PFSK-1 (cell line): ENCODE measurements around a stretch of chr13.

- RRBS: no CpG with 5 or more reads among the region's 4 CpGs
These were observed 52.0 kb upstream of the LPAR6 start for GRCh38 chr13:48464824-48465496.

- RRBS: no CpG with 5 or more reads among the region's 17 CpGs
These were observed 40.1 kb downstream of the RCBTB2 start for GRCh38 chr13:48492457-48493416.

- RRBS: no CpG with 5 or more reads among the region's 13 CpGs
These were observed 28.5 kb downstream of the RCBTB2 start for GRCh38 chr13:48504214-48505017.

DNA sequence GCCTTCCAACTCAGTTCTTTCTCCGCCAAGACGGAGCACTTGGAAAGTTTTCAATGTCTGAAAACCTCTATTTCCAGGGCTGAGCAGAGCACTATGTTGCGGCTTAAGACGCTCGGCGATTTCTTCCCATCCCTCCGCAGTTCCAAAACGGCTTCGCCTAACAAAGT is 820 bp downstream of the RCBTB2 start:
- RRBS: no CpG with 5 or more reads among the region's 9 CpGs

GRCh38 chr13:48567710-48568422 is 35.0 kb upstream of the RCBTB2 start:
- RRBS: no CpG with 5 or more reads among the region's 7 CpGs

DNA sequence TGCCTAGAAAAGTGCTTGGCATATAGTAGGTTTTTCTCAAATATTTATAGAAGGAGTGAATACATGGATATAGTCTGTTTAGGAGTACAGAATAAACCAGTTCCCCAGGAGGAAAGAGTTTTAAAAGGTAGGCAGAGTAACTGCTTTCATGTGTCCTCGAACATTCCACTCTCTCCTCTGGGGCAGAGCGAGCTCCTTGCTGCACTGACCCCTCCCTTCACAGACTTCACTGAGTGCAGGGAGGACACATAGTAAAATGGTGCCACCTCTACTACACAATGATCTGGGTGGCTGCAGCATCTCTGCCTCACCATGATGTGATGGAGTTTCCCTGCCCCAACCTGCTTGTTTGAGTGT is 44.1 kb upstream of the RCBTB2 start:
- RRBS: no CpG with 5 or more reads among the region's 2 CpGs

GRCh38 chr13:49295216-49295928 is 47.6 kb downstream of the CDADC1 start:
- RRBS: no CpG with 5 or more reads among the region's 11 CpGs

DNA sequence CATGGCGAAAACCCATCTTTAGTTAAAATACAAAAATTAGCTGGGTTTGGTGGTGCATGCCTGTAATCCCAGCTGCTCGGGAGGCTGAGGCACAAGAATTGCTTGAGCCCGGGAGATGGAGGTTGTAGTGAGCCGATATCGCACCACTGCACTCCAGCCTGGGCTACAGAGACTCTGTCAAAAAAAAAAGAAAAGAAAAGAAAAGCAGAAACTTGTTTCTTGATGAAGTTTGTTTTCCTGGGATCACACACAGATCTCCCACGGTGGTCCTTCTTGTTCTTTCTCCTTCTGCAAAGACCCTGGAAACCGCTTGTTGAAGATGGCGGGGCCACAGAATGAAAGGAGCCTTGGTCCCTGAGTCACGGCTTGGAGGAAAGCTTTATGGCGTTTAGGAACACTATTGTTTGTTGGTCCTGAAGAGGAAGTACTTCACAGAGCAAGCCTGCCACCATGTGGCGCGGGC is 21.5 kb upstream of the RCBTB1 start:
- RRBS: no CpG with 5 or more reads among the region's 12 CpGs

DNA sequence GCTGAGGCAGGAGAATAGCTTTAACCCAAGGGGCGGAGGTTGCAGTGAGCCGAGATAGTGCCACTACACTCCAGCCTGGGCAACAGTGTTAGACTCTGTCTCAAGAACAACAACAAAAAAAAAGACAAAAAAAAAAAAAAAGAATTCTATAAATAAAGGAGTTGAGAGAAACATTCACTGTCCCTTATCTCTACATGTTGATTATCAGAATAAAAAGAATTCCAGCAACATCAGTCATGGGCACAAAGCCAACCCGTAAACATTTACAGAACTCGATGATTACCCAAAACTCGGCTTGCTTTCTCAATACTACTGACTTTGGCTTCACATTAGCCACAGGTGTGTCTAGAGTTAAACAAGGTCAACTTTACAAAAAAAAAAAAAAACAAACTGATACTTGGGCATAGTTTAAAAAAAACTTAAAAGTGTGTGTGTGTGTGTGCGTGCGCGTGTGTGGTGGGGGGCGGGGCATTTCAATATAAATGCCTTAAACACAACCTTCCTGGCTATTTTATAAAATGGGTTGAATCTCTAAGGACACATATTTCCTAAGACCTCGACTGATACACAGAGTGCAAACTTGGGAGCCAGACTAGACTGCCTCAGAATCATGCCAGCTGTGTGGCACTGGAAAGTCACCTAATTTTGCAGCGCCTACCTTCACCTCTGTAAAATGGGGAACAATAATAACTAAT is 1.1 kb downstream of the EBPL start:
- RRBS: no CpG with 5 or more reads among the region's 11 CpGs

DNA sequence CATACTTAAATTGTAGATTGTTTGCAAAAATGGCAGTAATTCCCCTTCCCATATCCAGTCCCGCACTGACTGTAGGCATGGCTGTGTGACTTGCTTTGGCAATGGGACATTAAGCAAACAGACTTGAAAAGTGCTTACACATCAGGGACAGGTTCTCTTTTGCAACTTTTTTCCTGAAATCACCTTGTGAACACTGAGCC is 42.2 kb upstream of the EBPL start:
- RRBS: no CpG with 5 or more reads among the region's 1 CpG

- RRBS: no CpG with 5 or more reads among the region's 4 CpGs
These were observed 89.7 kb downstream of the KCNRG start for GRCh38 chr13:50104788-50105470.

DNA sequence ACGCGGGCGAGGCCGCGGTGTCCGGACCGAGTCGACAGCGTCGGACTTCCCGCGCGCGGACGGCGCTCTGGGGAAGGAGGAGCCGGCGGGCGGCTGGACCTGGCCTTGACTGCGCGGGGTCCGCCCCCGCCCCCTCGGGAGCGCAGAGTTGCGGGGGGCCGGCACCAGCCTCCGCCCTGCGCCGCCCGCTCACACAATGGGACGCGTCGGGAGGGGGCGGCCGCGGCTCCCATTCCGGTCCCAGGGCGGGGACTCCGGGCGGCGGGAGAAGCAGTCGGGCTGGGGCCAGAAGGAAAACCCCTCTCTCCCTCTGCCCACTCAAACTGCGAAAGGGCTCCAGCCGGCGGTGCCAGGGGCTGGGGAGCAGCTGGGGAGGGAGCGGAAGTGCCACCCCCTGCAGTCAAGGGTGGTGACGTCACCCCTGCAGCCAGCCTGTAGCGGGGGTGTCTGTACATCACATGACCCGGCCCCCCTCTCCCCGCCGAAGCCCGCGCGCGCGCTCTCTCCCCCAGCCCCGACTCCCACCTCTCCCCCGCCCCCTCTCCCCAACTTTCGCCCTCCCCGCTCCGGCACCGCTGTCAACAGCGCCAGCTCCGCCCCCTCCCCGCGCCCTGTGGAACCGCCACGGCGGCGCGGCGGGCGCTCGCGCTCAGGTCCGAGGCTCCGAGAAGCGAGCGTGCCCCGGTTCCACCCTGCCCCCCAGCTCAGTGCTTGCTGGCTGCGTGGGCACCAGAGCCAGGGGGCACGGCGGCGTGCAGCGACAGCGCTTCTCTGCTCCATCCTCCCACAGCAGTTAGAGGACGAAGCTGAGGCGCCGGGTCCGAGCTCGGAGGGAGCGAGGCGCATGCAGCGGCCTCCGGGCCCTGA is 109.1 kb downstream of the KCNRG start:
- RRBS: under 1% methylated on average over 67 of the region's 96 CpGs

GRCh38 chr13:50124953-50125442 is 109.8 kb downstream of the KCNRG start:
- RRBS: 1% methylated on average over 14 of the region's 50 CpGs

DNA sequence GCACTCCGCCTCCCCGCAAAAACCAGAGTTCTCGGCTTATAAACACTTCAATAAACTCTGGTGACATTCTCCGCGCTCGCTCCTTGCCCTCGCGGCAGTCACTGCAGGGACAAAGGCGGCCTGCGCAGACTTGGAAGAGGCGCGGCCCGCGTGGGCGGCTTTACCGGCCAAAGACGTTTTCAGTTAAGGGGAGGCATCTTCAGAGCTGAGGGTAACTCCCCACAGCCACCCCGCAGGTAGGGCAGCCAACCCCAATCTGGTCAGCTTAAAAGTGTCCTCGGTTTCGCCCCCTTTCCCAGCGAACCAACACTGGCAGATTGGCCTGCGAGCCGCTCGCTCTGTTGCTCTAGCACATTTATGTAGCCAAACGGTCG is 112.7 kb downstream of the KCNRG start:
- RRBS: no CpG with 5 or more reads among the region's 26 CpGs

DNA sequence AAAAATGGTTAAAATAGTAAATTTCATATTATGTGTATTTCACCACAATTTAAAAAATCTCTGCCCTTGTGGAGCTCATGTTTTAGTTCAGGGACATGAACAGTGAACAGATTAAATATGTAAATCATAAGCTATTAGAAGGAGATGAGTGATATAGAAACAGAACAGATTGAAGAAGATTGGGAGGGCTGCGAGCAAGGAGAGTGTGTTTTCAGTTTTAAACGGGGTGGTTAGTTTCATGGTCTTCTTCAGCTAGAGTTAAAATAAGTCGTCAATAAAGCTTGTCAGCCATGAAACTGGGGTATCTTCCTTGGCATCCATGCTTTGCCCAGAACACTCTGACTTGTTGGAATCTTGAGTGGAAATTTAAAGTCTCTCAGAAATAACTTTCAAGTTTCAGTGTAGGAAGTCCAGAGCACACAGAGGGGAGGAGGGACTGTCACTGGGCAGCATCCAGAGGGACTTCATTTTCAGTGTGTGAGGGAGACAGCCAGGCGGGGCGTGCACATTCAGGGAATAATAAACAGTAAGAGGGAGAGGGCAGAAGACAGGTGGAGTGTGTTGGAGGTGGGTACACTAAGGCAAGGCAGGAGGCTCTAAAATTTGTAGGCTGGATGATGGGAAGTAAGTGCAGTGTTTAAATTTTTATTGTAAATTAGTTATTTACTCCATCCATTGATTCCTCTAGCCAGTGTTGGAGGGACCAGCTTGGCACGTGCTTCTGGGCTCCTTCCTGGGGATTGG is 355.5 kb downstream of the KCNRG start:
- RRBS: no CpG with 5 or more reads among the region's 6 CpGs

GRCh38 chr13:50982372-50982750 is 72.8 kb downstream of the RNASEH2B start:
- RRBS: no CpG with 5 or more reads among the region's 10 CpGs

GRCh38 chr13:50990300-50991338 is 81.0 kb downstream of the RNASEH2B start:
- RRBS: no CpG with 5 or more reads among the region's 27 CpGs

DNA sequence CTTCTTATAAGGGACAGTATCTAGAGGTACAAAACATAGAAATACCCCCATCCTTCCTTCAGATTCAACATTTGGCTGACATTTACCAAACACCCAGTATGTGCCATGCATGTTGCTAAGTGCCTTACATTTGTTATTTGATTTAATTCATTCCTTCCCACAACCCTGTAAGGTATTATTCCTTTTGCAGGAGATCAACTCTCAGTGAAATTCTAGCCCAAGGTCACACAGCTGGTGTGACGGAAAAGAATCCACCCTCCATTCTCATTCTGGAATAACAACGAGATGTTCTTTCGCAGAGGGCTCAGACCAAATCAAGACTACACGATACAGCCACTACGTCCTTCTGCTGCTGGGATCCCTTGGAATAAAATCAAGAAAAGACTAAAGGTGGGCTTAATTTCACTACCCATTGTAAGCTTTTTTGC is 67.7 kb downstream of the C13orf42 start:
- RRBS: no CpG with 5 or more reads among the region's 5 CpGs

DNA sequence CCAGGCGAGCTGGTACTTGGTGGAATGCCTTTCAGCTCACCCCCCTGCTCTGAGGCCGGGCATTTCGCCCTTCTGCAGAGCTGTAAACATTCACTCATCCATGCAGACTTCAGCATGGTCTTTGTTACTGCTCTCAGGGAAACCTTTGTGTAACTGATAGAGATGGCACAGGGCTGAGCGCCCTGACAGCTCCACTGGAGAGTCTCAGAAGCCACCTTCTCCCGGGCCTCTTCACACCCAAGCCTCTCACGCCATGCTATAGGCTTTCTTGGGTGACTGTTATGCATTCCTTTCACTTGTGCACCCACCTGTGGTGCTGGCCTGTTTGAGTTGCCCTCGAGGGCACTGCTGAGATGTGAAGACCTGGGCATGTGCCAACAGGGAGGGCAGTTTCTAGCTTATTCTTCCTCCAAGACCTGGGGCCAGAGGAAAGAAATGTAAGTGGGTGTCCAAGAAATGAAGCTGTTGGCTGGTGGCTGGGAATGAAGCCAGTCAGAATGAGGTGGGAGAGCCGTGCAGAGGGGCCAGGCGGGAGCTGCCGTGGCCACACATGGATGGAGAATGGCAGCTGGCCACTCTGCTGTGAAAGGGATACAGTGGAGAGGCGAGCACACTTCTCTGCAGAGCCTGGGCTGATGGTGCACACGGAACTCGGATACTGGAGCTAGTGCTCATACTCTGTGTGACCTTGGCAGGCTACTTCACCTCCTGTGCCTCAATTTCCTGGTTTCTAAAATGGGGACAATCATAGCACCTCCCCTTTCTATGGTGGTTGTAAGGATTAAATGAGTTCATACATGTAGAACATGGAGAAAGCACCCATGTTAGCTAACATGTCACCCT is 24.7 kb downstream of the FAM124A start:
- RRBS: no CpG with 5 or more reads among the region's 13 CpGs

DNA sequence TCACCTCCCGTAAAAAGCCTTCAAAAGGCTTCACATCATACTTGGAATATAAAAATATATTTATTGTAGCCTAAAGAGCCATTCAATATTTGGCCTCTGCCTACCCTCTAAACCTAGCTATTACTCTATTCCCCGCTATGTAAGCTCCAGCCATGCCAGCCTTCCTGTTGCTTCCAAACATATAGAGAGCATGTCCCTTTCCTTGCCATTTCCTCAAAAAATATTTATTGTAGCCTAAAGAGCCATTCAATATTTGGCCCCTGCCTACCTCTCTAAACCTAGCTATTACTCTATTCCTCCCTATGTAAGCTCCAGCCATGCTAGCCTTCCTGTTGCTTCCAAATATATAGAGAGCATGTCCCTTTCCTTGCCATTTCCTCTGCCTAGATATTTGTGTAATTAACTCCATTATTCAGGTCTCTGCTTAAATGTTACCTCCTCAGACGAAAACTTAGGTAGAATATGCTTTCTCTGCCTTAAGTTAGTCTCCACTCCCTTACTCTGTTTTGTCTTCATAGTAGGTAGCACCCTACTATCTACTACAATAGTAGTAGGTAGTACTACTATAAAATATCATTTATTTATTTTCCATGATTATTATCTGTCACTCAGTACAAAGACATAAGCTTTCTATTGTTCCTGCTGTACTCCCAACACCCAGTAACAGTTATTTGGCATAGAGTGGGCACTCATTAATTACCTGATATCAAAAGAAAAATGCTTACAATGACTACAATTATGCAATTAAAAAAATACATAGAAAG is 52.9 kb downstream of the SERPINE3 start:
- RRBS: no CpG with 5 or more reads among the region's 3 CpGs